Trachea (tissue), 1 donor: ENCODE measurements around the genes RAPGEF1 and NTNG2.

- PRO-cap = no peak
These were observed 45.3 kb downstream of the PLPP7 start for GRCh38 chr9:131334667-131335357.

DNA sequence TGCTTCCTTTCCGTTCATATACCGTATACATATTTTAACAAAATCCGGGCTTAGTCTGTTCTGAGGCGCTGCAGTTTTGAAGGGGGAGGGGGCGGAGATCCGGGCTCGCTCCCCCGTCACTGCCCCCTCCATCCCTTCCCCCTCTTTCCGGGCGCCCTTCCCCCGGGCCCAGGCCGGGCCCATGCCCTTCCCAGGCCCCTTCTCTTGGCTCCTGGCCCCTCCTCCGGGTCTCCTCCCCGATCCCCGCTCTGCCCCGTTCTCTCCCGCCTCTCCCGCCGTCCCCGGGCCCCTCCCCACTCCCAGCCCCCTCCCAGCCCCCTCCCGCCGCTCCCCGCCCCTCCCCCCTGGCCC, 344 bp upstream of the PRRC2B start:
- PRO-cap = bidirectional peak, plus-strand start outside the sequence, minus-strand start at position 213 of the sequence

GRCh38 chr9:131400254-131401118, 6.6 kb downstream of the PRRC2B start:
- PRO-cap = no peak

- PRO-cap = no peak
These were observed 30.4 kb downstream of the PRRC2B start for GRCh38 chr9:131424089-131424798.

GRCh38 chr9:131433119-131433460, 39.2 kb downstream of the PRRC2B start:
- PRO-cap = no peak

DNA sequence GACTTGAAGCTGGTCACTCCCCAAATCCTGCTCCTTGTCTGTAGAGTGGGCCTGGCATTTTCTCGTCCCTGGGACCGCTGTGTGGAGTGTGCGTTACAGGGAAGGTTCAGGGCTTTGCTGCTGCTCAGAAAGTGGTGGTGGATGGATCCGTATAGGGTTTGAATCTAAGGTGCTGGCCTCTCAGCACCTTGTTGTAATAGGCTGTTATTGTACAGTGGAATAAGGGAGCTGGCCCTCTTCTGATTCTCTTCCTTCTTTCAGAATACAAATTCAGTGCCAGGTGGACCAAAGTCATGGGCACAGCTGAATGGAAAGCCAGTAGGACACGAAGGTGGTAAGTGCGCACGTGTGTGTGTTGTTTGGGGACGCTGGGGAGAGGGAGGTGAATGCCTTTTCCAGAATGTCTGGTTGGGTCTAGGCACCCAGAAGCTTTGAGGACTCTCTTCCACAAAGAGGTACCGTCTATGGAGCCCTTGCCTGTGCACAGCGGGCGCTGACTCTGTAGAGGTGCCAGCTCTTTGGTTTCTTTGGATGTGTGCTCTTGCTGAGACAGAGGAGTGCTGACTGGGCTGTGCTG, 44.9 kb downstream of the PRRC2B start:
- PRO-cap = no peak

GRCh38 chr9:131475129-131475736, 27.5 kb upstream of the POMT1 start:
- PRO-cap = no peak

DNA sequence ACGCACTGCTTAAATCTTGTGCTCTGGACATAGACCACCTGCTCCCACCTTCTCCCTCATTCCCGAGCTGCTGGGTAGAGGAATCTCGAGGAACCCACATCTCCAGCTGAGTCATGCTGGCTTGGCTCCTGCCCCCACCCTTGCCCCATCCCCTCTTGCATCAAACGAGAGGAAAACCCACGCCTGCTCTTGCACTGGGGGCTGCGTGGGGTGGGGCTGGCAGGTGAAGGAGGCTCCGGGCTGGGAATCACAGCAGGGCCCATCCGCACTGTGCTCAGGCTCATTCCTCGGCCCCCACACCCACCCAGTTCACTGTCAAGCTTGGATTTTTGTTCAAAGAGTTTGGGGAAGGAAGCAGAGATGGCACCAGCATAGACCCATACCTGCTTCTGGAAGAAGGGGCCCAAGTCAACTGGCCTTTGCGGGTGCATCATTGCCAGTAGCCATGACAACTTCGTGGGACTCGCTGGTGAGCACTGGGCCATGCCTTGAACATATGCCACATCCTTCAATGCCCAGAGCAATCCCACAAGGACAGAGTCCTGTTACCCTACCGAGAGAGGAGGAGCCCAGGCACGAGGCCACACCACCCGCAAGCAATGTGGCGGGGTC, 48.3 kb downstream of the PRRT1B start:
- PRO-cap = no peak

- PRO-cap = no peak
These were observed 63.2 kb downstream of the RAPGEF1 start for GRCh38 chr9:131676732-131677056.

- PRO-cap = no peak
These were observed 34.1 kb downstream of the RAPGEF1 start for GRCh38 chr9:131705625-131706327.

DNA sequence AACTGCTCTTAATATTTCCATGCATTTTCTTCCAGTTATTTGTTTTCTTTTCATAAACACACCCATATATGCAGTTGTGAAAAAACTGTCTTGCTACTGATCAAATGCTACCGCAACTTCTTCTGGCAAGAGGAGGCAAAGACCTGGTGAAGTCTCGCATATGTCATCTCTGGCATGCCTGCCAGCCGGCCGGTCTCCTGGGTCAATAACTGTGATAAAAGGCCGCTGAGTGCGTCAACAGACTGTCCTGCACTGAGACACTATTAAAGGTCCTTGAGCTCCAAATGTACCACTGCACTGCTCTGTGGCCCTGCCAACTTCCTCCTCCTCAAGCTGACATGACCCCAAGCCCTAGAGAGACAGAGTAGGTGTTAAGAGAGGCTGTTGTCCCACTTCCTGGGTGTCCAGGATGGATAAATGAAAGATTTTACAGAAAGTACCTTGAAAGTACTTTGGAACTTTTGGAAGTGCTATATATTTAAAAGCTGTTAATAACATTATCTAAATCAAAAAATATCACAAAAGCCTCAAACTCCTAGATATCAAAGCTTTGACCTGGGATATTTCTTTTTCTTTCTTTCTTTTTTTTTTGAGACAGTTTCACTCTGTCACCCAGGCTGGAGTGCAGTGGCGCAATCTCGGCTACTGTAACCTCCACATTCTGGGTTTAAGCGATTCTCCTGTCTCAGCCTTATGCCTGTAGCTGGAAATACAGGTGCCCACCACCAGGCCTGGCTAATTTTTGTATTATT, 31.5 kb downstream of the RAPGEF1 start:
- PRO-cap = no peak

GRCh38 chr9:131727237-131727747, 12.6 kb downstream of the RAPGEF1 start:
- PRO-cap = no peak

- PRO-cap = bidirectional peak, plus-strand start at chr9:131739832, minus-strand start at chr9:131739785; unidirectional peak, minus-strand start at chr9:131740047
These were observed at the start of gene RAPGEF1 for GRCh38 chr9:131739748-131740548. Gene RAPGEF1 (minus strand): TSS chr9:131740076.

GRCh38 chr9:132161862-132162223, at the start of gene NTNG2:
Gene NTNG2 (plus strand): TSS chr9:132162058.
- PRO-cap = no peak

GRCh38 chr9:132328630-132329183, 26.1 kb downstream of the SETX start:
- PRO-cap = no peak

- PRO-cap = no peak
These were observed 12.1 kb downstream of the BARHL1 start for GRCh38 chr9:132594279-132595175.

DNA sequence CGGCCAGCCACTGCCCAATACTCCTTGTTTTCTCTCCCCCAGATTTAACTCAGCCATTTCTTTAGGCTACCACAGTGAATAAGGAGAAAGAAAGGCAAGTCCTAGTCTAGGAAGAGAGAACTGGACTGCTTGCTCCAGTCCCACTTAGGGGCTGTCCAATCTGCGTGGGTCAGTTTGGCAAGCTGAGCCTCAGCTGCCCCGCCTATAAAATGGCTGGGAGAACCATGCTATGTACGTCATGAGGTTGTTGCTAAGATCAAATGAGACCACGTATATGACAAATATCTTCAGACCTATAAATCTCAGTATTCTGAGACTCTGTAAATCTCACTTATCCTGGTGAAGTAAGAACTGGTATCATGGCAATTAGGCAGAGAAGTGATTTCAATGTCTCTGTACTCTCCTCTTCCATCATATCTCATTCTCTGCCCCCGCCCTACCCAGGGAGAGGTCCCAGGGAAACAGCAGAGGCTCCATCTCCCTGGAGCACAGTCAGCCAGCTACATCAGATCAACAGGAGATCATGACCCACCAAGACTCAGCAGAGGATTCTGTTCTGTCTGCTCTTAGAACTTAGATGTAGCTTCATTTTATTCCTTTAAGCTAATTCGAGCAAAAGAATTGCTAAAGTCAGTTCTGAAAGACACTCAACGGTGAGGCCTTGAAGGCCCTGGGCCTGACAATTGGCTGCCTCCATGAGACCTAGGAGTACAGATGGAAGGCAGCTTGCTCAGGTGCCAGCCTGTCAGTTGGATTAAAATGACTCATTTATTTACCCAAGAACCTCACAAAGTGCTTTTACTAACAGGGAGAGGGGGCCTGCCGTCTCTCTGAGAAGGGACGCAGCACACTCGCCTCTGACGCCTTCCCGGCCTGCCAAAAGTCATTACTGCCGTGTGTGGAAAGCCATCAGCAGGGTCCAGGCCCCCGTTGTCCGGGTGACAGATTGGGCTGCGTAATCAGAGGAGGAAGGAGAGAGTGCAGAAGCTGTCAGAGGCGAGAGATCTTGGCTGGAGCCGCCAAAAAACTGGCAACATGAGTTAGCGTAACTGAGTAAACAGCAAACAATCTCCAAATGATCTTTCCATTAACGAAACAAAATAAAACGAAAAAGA, 32.7 kb downstream of the DDX31 start:
- PRO-cap = no peak

DNA sequence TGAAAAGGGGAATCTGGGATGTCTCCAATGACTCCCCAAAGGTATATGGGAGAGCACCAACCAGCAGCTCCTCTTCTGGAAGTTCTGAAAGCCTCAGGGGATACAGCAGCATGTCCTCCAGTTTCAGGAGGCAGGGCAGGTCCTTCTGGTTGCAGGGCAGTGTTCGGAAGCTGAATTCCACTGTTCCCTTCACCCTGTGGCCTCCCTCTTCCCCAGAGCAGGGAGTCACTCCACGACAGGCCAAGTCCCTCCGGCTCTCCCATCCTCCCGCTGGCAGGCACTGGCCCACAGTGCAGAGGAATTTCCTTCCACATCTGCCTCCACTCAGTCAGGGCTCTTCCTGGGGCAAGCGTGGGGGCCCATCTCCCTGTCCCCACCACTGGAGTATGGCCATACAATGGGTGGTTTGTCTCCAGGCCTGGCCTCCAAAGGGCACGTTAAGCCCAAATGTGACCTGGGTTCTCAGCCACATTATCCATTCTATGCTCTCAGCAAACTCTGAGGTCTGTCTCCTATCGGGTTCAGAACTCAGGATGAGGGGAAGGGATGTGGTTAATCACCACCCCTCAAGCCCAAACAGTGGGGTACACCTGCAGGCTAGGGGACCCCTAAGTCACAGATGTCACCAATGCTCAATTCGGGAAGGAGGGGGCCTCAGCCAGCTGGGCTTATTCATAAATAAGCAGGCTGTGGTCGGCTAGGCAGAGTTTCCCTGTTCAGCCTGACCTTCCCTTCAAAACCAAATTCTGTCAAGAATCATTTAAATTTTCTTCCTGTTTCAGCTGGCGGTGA, 68.7 kb downstream of the AK8 start:
- PRO-cap = no peak

DNA sequence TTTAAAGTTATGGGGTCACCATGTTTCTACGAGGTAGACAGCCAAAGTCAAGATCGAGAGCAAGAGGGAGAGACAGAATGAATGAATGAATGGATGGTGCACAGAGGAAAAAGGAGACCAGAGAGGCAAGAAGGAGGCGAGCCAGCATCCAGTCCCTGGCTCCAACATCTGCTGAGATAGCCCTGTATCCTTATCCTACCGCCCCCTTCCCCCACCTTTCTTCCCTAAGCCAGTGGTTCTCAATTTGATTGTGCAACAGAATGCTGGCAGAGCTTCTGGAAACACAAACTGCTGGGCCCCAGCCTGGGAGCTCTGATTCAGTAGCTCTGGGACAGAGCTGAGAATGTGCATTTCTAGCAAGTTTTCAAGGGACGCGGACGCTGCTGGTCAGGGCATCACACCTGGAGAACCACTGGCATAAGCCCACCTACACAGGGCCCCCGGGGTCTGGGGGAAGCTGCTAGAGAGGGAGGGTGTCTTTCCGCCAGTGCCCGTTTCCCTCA, 21.1 kb downstream of the AK8 start:
- PRO-cap = no peak

DNA sequence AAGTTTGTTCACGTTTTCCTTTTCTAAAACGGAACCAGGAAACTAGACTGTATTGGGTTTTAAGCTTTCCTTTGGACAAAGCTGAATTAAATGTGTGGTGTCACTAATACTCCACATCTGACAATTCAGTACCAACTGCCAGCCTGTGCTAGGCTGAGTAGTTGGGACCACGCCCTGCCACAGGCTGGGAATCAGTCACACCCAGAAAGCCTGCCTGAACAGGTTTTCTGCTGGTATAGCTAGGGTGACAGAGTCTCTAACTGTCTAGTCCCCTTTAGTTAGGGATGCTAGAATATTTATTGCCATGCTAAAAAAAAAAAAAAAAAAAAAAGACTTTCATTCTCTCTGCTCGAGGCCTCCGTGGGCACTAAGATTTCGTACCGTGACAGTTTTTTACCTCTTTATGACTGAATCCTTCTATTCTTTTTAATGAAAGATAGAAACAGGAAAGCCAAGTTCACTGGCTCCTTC, 15.7 kb downstream of the SPACA9 start:
- PRO-cap = unidirectional peak, minus-strand start at position 122 of the sequence